Adrenal gland (tissue), 7 donors: Measurements from ENCODE around the genes PPP1R9A and PON3.

GRCh38 chr7:92870839-92871188 lies 34.4 kb upstream of the CDK6 start:
- PRO-cap, 3 experiments: no peak in any of the 3 experiments
- RAMPAGE, long total RNA, 4 experiments: no peak in any of the 4 experiments
- RRBS: no CpG with 5 or more reads among the region's 4 CpGs

- PRO-cap, 3 experiments: no peak in any of the 3 experiments
- RAMPAGE, long total RNA, 4 experiments: no peak in any of the 4 experiments
- RRBS: no CpG with 5 or more reads among the region's 5 CpGs
Measured at GRCh38 chr7:93134285-93135093, 13.7 kb downstream of the SAMD9L start.

DNA sequence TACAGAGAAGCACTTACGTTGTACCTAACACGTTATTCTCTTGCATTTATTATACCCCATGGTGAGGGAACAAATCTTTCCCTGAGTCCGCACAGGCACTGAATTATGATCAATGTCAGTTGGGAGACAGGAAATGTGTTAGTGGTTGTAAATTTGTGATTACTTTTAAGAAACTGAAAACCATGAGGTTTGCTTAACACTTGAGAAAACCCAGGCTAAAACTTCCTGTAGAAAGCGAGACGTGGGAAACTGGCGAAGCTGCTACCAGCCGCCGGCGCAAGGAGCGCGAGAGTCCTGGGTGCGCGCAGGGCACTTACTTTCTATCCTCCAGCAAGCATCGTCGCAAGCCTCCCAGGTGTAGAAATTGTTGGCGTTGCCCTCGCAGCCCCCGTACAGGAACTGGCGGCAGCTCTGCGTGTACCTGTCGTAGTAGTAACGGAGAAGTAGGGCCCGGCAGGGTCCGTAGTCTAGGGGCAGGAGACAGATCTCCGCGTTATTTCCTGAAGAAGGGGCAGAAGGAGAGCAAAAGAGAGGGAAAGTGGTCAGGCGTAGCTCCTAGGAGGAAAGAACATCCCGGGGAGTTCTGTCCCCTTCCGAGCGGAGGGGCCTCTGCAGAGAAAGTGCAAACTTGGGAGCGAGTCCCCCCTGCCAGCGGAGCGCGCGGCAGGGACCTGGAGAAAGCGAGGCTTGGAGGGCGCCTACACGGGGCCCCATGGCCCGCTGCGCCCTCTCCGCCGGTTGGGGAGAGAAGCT lies 557 bp downstream of the TFPI2 start:
- PRO-cap, 3 experiments: no peak in any of the 3 experiments
- RAMPAGE, long total RNA, 4 experiments: no peak in any of the 4 experiments
- RRBS: 0% methylated on average over 2 of the region's 42 CpGs

- PRO-cap, 3 experiments: no peak in any of the 3 experiments
- RAMPAGE, long total RNA, 4 experiments: no peak in any of the 4 experiments
- RRBS: no CpG with 5 or more reads among the region's 2 CpGs
Measured at GRCh38 chr7:94052491-94052831, 48.3 kb upstream of the BET1 start.

DNA sequence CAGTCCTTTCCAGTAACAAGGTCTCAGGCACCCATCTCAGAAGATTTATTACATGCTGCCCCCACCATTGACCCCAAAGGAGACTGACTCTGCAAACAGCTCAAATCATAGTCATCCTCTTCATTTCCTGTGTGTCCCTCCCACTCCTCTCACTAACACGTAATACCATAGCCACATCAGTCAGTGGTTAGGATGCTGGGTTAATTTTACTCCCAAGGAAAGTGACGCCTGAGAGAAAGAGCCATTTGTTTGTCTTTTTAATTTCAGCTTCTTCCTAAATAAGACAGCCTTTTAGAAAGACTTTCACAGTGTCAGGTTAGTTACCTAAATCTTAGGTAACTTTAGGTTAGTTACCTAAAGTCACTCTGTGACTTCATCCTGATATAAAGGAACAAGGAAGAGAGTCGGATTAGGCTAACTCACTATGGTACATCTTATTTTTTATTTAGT lies 56.7 kb upstream of the BET1 start:
- PRO-cap, 3 experiments: no peak in any of the 3 experiments
- RAMPAGE, long total RNA, 4 experiments: no peak in any of the 4 experiments
- RRBS: no CpG with 5 or more reads among the region's 3 CpGs

GRCh38 chr7:94064673-94064982 lies 60.5 kb upstream of the BET1 start:
- PRO-cap, 3 experiments: no peak in any of the 3 experiments
- RAMPAGE, long total RNA, 4 experiments: no peak in any of the 4 experiments
- RRBS: no CpG with 5 or more reads among the region's 1 CpG

- PRO-cap, 3 experiments: peak in 1 of 3 experiments; most common minus-strand start chr7:94197505 (in 1)
- RAMPAGE, long total RNA, 4 experiments: no peak in any of the 4 experiments
- RRBS: no CpG with 5 or more reads among the region's 1 CpG
Measured at GRCh38 chr7:94197269-94197752, 193.2 kb upstream of the BET1 start.

GRCh38 chr7:94419258-94419760 lies 24.6 kb downstream of the COL1A2 start:
- PRO-cap, 3 experiments: no peak in any of the 3 experiments
- RAMPAGE, long total RNA, 4 experiments: no peak in any of the 4 experiments
- RRBS: no CpG with 5 or more reads among the region's 3 CpGs

DNA sequence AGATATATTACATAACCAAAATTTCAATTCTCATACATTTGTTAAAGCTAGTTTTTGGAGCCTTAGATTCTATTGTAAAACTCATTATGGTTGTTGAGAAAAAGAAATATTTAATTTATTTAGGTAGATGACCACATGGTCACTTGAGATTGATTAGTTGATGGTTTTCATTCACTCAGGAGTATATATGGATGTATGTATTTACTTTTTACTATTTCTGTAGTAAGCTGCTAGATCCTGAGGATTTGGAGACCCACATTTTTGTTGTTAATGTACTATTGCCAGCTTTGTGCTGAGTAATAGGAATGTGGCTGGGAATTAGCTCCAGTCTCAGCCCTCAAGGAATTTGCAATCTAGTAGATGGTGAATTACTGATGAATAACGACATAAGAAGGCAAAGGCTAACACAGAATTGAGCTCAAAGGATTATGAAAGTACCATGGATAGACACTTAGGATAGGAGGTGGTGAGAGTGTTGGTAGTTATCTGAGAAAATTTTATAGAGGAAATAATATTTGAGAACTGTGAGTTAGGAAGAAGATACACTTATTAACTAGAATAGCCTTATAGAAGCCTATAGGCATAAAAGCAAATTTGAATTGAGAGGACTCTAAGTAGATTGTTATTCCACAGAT lies 19.9 kb downstream of the CASD1 start:
- PRO-cap, 3 experiments: no peak in any of the 3 experiments
- RAMPAGE, long total RNA, 4 experiments: no peak in any of the 4 experiments
- RRBS: no CpG with 5 or more reads among the region's 1 CpG

DNA sequence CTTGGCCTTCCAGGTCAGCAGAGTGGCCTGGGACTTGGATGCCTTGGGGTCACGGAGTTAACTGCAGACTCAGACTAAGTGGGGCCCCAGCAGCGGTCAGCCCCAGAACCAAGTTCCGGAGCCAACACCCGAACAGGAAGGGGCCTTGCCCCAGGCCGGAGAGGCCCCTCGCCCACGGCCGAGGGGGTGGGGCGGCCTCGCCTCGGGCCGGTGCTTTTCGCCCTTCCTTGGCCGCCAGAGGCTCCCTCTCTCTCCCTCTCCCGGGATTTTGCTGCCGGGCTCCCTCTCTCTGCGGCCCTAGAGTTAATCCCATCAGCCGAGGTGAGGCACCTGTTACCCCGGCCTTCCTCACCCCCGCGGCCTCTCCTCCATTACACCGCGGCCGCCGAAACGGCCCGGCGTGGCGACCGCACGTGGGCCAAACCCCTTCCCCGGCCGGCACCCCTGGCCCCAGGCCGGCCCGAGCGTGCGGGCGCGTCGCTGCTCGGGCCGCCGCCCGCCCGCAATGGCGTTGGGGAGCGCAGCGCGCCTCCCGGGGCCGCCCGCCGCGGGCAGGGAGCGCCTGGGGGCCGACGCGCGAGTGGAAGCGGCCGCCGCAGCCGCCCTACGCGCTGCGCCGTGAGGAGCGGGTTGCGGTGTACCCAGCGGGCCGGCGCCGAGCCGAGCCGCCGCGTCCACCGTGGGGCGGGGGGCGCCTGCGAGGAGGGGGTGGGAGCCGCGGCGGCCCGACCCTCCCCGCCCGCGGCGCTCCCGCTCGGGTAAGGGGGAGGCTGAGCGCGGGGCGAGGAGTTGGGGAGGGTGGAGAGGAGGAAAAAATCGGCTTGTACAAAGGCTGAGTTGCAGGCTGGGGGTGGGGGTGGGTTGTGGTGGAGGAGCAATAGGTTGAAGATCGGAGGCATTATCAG lies at the start of gene PPP1R9A:
Gene PPP1R9A, plus strand, starts transcription at position 213 of the 905 bp plus-strand sequence.
- PRO-cap, 3 experiments: peak in 3 of 3 experiments; most common plus-strand start position 105 of the sequence (in 2); most common minus-strand start position 247 of the sequence (in 1)
- RAMPAGE, long total RNA, 4 experiments: start-site peak on the plus strand in 4 of 4 experiments, centred at positions 255 to 889 of the sequence, 10 to 190 reads per replicate
- RRBS: 2% methylated on average over 45 of the region's 96 CpGs

DNA sequence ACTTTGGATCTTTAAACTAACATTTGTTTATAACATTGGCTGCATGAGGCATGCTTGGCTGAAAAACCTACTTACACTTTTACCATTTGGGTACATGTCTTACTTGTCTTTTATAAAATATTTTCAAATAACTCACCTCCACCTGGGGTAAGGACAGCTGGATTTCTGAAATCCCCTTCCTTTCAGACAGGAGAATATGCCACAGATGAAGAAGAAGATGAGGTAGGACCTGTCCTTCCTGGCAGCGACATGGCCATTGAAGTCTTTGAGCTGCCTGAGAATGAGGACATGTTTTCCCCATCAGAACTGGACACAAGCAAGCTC lies 98.6 kb downstream of the PON1 start:
- PRO-cap, 3 experiments: no peak in any of the 3 experiments
- RAMPAGE, long total RNA, 4 experiments: no peak in any of the 4 experiments
- RRBS: no CpG with 5 or more reads among the region's 1 CpG

GRCh38 chr7:95323378-95323755 lies 965 bp downstream of the PON1 start:
- PRO-cap, 3 experiments: no peak in any of the 3 experiments
- RAMPAGE, long total RNA, 4 experiments: no peak in any of the 4 experiments
- RRBS: no CpG with 5 or more reads among the region's 1 CpG

DNA sequence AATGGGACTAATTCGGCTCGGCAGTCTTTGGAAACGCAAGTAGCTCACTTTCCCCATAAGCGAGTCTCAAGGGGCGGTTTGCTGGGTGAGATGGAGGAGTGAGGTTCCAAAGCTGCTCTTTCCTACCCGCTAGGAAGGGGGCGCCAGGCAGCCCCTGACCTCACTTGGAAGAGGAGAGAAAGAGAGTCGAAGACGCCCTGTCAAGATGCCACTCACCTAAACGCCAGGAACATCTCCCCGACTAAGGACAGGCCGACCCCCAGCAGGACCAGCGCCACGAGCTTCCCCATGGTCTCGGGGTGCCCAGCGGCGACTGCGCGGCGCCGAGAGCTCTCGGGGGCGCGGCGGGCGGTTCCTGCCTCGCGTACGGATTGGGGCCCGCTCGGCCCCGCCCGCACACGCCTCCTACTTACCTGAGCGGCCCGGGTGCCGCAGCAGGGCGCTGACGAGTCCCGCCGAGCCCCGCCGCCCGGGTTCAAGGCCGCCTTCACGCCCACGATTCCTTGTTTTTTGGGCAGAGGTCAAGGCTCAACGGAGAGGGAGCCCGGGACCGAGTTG lies at the start of gene PON3:
Gene PON3, minus strand, starts transcription at position 315 of the 558 bp plus-strand sequence.
- PRO-cap, 3 experiments: peak in 2 of 3 experiments; most common plus-strand start position 412 of the sequence (in 2)
- RAMPAGE, long total RNA, 4 experiments: start-site peak on the minus strand in 3 of 4 experiments, centred at positions 312 to 320 of the sequence, 16 to 46 reads per replicate
- RRBS: 4% methylated on average over 15 of the region's 50 CpGs

- PRO-cap, 3 experiments: no peak in any of the 3 experiments
- RAMPAGE, long total RNA, 4 experiments: no peak in any of the 4 experiments
- RRBS: 8% methylated on average over 1 of the region's 29 CpGs
Measured at GRCh38 chr7:95396619-95397397, 633 bp upstream of the PON3 start.

GRCh38 chr7:95399802-95400540 lies 3.8 kb upstream of the PON3 start:
- PRO-cap, 3 experiments: no peak in any of the 3 experiments
- RAMPAGE, long total RNA, 4 experiments: no peak in any of the 4 experiments
- RRBS: no CpG with 5 or more reads among the region's 4 CpGs

DNA sequence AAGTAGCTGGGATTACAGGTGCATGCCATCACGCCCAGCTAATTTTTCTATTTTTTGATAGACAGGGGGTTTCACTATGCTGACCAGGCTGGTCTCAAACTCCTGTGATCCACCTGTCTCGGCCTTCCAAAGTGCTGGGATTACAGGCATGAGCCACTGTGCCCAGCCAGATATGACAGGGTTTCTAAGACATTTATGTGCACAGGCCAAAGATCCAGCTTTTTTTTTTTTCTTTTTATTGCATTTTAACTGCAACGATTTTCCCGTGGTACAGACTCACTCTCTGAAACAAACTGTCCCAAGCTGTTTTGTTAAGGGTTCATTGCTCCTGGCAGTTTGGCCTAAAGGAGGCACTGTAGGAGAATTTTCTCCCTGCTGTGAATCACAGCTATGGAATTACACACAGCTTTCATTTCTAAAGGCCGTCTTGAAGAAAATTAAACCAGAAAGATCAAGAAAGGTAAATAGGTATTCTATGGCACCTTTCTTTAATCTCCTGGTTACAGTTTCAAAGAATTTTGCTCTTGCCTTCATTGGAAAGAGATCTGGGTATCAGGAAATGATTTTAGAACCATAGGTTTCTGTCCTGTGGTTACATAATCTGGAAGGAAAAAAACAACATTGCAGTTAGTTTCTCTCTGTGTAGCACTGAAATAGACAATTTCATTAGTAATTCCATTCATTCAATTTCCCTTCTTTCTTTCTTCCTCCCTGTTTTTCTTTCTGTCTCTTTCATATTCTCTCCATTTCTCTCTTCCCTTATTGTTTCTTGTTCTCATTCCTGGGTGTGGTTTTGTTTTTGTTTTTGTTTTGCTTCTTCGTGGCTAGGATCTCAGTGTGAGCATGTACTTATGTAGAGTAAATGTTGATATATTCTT lies 51.3 kb downstream of the PDK4 start:
- PRO-cap, 3 experiments: peak in 1 of 3 experiments; most common plus-strand start position 380 of the sequence (in 1); most common minus-strand start position 285 of the sequence (in 1)
- RAMPAGE, long total RNA, 4 experiments: no peak in any of the 4 experiments
- RRBS: no CpG with 5 or more reads among the region's 6 CpGs

- PRO-cap, 3 experiments: no peak in any of the 3 experiments
- RAMPAGE, long total RNA, 4 experiments: no peak in any of the 4 experiments
- RRBS: no CpG with 5 or more reads among the region's 5 CpGs
Measured at GRCh38 chr7:95582034-95582905, 14.0 kb downstream of the PDK4 start.

GRCh38 chr7:95630647-95631031 lies 34.3 kb upstream of the PDK4 start:
- PRO-cap, 3 experiments: no peak in any of the 3 experiments
- RAMPAGE, long total RNA, 4 experiments: no peak in any of the 4 experiments
- RRBS: no CpG with 5 or more reads among the region's 3 CpGs

- PRO-cap, 3 experiments: no peak in any of the 3 experiments
- RAMPAGE, long total RNA, 4 experiments: no peak in any of the 4 experiments
- RRBS: no CpG with 5 or more reads among the region's 9 CpGs
Measured at GRCh38 chr7:96136399-96137323, 185.2 kb downstream of the SLC25A13 start.

- PRO-cap, 3 experiments: no peak in any of the 3 experiments
- RAMPAGE, long total RNA, 4 experiments: no peak in any of the 4 experiments
- RRBS: no CpG with 5 or more reads among the region's 2 CpGs
Measured at GRCh38 chr7:96388592-96388994, 66.7 kb upstream of the SLC25A13 start.